ENCODE results near the genes TMEM52B and TAS2R9.

DNA sequence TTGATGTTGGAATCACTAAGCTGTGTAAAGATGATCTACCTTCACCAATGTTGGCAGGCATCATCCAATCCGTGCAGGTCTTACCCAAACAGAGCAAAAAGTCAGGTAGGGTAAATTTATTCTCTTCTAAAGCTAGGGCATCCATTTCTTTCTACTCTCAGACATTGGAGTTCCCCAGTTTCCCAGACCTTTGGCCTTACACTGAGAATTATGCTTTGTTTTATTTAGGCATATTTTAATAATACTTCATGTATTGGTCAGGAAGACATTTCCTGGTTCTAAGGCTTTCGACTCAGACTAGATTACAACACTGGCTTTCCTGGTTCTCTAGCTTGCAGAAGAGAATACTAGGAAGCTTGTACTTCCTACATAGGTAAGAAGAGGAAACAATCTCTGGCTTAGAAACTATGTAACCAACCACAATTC is 30.3 kb downstream of the CLEC2D start:
- PRO-cap, result no peak

- PRO-cap, result no peak
Measured at GRCh38 chr12:9736787-9737211, 23.9 kb downstream of the CD69 start.

DNA sequence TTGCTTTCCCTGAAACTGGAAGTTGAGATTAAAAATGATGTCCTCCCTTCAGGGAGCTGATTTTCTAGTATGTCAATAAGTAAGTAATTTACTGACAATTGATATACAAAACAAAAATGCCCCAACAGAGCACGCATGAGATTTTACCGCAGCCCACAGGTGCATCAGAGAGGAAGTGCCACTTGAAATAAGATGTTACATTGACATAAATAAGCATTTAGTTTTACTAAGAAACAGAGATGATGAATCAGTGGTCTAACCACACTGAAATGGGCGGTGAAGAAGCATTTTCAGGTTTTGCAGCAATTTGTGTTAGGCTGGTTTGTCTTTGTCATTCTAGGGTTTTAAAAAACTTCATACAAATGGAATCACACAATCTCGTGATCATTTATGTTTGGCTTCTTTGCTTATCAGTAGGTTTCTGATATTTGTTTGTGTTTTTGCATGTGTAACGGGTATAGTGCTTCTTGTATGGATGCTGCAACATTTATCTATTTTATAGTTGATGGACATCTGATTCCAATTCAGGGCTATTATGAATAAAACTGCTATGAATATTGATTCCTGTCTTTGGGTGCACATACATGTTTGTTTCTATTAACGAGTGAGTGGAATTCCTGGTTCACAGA is 18.8 kb downstream of the CD69 start:
- PRO-cap, result no peak

- PRO-cap, result no peak
Measured at GRCh38 chr12:9759426-9760531, 922 bp downstream of the CD69 start.

DNA sequence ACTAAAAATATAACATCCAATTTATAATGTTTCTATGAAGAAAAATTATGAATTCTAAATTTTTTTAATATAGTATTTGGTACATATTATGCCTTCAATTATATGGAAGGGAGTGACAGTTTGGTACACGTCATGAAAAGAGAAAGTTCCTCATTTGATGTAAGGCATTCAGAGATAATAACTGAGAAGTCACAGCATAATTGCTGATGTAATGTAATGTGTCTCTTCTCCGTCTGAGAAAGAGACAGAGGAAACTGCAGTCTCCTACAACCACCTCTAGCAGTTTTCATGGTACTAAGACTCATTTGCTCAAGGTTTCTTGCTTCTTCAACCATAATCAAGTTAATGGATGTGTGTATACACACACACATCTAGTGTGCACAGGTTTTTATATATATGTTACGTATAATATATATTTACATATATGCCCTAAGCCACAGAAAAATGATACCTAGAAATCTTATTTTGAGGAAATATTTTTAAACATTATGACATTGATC is 2.4 kb upstream of the CD69 start:
- PRO-cap, result no peak

- PRO-cap, result no peak
Measured at GRCh38 chr12:9794345-9794885, 32.9 kb upstream of the KLRF1 start.

DNA sequence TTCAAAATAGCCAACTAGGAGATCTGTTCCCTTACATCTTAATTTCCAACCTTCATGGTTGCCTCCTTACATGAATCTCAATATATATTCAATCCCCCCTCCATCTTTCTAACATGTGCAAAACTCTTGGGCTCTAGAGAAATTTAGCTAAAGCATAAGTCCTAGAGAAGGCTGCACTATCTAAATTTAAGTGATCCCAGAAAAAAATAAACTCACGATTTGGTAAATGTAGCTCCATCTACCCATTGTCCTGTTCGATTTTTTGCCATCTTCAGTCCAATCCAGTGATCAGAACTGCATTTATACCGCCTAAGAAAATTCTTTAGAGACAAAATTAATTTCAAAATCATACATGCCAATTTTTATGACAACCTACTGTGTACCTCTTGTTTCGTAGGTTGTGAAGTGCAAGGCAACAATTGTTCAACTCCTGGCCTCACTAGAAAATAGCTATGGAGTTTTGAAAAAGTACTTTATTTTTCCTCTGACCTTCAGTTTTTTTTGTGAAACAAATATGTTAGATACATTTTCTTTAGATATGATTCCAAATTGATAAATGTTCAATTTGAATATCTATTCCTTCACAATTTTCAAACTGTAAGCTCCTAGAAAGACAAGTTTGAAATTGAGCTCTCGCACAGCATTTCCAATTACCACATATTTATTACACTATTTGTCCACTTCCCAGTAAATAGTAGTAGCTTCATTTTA is 14.8 kb downstream of the CLEC2B start:
- PRO-cap, result no peak

DNA sequence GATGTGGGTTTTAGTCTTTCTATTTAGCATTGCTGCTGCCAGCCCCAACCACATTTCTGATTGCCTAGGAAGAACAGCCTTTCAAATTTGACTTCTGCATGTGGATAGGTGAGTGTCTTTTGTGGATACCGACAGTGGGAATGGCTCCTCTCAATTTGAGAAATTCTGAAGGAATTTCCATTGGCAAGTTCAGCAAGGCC is 19.0 kb upstream of the CLEC2A start:
- PRO-cap, result no peak

GRCh38 chr12:10068501-10068900 is 30.3 kb downstream of the CLEC1A start:
- PRO-cap, result no peak

GRCh38 chr12:10097335-10098148 is 1.2 kb downstream of the CLEC1A start:
- PRO-cap, result no peak

DNA sequence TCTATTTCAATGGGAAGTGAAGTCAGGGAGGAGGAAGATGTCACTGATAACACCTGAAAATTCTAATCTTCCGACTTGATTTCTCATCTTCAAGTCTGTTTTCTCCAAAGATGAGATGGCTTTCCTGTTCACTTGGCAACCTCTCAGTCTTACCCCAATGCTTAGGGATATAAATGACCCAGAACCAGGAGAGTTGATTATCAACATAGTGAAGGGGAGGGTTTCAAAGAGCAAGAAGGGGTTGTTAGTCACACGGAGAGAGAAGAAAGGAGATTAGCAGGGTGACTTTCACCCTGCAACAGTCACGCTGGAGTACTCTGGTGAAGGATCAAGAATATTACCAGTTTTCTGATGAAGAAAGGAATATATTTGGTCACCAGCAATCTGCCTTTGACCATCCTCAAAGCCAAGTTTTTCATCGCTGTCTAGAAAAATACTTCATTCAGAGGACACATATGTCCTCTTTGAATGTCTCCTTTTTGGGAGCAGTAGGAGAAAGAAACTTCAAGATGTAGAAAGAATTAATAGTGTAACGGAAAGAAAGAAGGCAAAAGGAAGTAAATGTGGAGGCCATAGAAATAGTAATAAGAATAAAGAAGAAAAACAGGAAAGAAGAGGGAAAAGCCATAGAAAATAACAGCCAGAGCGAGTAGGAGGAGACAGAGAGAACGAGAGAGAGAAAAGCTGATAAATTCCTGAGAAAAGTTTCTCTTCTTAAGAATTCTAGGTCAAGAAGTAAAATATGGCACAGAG is at the start of gene TMEM52B:
TSS of gene TMEM52B (plus strand) at position 271 of the 753 bp plus-strand sequence.
- PRO-cap, result no peak

DNA sequence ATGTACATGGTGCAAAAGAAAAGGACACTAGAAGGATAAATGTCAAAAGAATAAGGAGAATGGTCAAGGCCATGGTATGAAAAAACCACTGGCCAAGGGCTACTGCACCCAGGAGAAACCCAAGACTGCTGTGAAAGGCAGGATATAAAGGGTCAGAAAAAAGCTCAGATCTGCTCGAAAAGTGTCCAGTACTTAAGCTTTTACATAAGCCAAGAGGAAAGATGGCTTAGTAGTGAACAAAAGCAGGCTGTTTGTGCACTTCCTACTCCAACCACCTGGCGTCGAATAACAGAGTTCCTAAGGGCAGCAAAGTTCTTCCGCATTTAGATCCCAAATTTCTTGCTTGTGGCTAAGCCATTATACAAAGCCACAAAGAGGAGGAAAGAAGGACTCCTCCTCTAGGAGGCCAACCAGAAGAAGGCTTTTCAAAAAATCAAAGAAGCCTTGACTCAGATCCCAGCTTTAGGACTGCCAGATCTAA is 23.9 kb downstream of the KLRK1 start:
- PRO-cap, result no peak

GRCh38 chr12:10395175-10396294 is 5.7 kb upstream of the KLRK1 start:
- PRO-cap, result unidirectional peak, minus-strand start at chr12:10395933

- PRO-cap, result no peak
Measured at GRCh38 chr12:10700807-10701465, 22.2 kb downstream of the YBX3 start.

GRCh38 chr12:10716542-10717165 is 6.5 kb downstream of the YBX3 start:
- PRO-cap, result no peak

GRCh38 chr12:10721649-10721866 is 1.6 kb downstream of the YBX3 start:
- PRO-cap, result no peak

- PRO-cap, result no peak
Measured at GRCh38 chr12:10809916-10810429, at the start of gene TAS2R9. Gene TAS2R9 (minus strand): TSS chr12:10810168.

DNA sequence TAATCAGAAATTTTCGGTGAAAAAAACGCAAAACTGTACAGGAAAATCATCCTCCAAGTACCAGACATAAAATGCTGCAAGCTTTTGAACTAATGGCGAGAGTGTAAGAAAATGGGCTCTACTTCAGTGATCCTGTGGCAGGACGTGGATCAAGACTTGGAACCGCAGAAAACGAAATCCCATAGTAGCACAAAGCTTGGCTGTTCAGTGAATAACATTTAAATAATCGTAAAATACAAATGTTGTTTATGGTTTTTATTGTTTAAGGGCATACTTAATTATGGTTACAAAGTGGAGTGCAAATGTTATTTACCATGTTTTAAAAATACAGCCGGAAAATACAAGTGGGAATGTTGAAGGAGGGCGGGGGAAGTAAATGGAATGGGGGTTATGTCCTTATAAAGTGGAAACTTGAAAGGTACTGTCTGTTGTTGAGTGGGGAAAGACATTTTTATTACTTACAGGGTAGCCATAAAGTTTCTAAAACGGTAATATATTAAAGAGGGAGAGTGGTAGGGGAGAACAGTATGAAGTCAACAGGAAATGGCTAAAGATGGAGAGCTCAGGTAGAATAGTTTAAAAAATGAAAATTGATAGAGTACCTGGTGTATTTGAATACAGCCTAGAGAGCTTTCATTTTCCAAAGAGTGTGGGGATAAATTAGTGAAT is 1.2 kb downstream of the SMIM10L1 start:
- PRO-cap, result bidirectional peak, plus-strand start at position 126 of the sequence, minus-strand start at position 112 of the sequence

DNA sequence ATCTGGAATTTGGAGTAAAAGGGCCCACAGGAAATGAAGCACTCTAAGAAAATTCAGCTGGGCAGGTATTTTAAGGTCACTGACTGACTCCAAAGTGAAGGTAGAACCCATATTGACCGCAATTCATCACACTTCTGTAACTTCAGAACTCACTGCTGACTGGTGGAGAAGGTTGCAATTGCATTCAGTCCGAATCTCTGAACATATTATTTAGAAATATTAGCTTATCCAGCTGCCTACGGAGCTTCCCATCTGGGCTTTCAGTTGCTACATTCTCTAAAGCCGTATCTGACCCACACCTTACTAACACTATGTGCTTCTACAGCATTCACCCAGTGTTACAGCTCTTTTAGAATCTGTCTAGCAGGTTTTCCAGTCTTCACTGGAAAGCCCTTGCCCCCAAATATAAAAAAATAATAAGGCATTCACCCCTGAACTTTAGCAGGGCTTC is 103.3 kb upstream of the ETV6 start:
- PRO-cap, result no peak

DNA sequence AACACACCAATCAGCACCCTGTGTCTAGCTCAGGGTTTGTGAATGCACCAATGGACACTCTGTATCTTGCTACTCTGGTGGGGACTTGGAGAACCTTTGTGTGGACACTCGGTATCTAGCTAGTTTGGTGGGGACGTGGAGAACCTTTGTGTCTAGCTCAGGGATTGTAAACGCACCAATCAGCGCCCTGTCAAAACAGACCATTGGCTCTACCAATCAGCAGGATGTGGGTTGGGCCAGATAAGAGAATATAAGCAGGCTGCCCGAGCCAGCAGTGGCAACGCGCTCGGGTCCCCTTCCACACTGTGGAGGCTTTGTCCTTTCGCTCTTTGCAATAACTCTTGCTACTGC is 101.7 kb upstream of the ETV6 start:
- PRO-cap, result no peak